Prostate gland (tissue), 2 donors: Measurements from ENCODE around the genes CCL19, FAM205A, PHF24 and MSMP.

DNA sequence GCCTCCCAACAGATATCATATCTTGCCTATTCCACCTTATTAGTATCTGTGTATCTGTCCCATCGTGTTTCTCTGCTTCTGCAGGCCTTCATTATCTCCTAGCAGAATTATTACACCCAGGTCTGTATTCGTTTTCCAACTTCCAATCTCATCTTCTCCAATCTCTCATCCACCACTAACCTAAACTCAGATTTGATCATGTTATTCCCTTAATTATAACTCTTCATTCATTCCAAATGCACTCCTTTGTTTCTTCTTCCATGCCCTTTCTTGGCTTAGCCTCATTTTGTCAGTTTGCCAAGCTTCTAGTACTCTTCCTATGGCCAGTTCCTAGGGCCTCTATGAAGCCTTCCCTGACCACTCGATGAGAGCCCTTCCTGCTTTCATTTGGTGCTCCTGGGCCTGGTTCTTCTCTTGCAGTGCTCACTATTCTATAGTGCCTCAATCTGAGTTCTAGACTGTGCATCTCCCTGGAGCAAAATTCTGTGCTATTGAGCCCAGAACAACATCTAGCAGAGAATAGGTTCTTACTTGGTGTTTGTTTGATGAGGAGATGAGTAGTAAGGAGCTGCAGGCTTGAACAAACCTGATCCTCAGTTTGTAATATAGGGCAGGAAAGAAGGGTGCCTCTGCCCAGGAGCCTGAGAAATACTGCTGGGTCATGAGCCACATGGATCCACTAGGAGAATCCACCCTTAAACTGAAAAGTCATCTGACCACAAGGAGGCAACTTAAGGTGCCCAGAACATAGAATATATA lies 5.7 kb downstream of the FAM219A start:
- PRO-cap = no peak
- RAMPAGE, long total RNA, 2 experiments = no peak in any of the 2 experiments

DNA sequence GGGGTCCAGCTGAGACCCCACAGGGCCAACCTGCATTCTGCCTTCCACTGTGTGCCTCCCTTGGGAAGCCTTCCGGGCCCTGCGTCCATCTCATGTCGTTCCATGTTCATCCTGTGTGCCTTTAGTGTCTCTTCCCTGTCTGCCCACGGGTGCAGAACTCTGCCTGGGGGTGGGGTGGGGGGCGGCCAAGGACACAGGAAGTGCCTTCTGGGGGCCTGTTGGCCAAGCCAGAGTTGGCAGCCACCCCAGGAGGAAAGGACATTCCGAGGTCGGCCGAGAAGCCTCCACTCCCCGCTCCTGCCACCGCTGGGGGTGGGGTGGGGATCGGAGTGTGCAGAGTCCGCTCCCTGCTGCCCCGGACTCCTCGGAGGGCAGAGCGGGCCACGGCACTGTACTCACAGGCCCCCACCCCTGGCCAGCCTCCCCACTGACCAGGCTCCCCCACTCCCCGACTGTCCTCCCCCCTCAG lies 30.0 kb downstream of the CNTFR start:
- PRO-cap = no peak
- RAMPAGE, long total RNA, 2 experiments = no peak in any of the 2 experiments

DNA sequence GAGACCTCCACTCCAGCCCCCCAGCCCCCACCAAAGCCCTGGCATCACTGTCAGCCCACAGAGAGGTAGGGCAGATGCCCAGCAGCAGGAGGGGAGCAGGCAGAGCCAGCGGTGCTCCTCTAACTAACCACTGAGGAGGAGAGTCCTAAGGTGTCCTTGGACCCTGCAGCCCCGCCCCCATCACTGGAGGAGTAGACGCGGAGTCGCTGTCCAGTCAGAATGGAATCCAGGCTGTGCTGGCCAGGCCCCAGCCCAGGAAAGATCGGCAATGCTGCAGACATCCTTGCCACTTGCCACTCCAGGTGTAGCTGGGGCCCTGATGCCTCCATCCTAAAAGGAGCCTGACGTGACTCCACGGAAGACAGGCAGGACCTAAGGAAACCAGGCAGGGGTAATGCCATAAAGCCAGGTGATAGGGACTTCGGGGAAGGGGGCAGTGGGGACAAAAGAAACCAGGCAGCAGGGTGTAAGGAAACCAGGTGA lies 12.5 kb downstream of the CNTFR start:
- PRO-cap = no peak
- RAMPAGE, long total RNA, 2 experiments = no peak in any of the 2 experiments

GRCh38 chr9:34588628-34589105 lies 857 bp downstream of the CNTFR start:
- PRO-cap = no peak
- RAMPAGE, long total RNA, 2 experiments = no peak in any of the 2 experiments

DNA sequence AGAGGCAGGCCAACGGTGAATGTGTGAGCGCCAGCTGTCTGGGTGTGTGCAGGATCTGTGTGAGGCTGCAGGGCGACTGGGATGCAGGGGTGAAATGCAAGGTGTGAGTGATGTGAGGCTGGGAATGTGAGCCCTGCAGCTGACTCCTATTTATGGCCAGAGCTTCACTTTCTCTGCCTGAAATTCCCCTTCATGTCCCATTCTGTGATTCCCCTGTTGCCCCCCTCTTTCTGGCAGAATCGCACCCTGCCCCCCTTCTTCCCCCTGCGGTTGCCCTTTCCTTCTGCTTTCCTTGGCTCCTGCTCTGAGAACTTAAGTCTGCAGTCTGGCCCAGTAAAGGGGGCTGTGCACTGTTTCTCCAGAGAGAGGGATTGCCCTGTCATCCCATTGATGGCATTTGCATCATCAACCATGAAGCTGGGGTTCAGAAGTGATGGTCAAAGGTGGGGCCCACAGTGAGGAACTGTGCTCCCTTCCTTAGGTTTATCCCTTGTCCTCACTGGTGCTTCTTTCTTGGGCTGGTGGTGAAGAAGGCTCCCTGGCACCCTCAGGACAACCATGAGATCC lies at the start of gene CCL19:
TSS of gene CCL19 (minus strand) at position 126 of the 567 bp plus-strand sequence.
- PRO-cap = no peak
- RAMPAGE, long total RNA, 2 experiments = no peak in any of the 2 experiments

GRCh38 chr9:34729167-34729738 lies at the start of gene FAM205A:
Gene FAM205A, minus strand, starts transcription at chr9:34729488.
- PRO-cap = no peak
- RAMPAGE, long total RNA, 2 experiments = start-site peak on the minus strand in 1 of 2 experiments, at chr9:34729468-34729502 at its widest, 6 reads per replicate

- PRO-cap = no peak
- RAMPAGE, long total RNA, 2 experiments = no peak in any of the 2 experiments
Observed at GRCh38 chr9:34957402-34958623, at the start of gene PHF24. Gene PHF24, plus strand, starts transcription at chr9:34958285.

DNA sequence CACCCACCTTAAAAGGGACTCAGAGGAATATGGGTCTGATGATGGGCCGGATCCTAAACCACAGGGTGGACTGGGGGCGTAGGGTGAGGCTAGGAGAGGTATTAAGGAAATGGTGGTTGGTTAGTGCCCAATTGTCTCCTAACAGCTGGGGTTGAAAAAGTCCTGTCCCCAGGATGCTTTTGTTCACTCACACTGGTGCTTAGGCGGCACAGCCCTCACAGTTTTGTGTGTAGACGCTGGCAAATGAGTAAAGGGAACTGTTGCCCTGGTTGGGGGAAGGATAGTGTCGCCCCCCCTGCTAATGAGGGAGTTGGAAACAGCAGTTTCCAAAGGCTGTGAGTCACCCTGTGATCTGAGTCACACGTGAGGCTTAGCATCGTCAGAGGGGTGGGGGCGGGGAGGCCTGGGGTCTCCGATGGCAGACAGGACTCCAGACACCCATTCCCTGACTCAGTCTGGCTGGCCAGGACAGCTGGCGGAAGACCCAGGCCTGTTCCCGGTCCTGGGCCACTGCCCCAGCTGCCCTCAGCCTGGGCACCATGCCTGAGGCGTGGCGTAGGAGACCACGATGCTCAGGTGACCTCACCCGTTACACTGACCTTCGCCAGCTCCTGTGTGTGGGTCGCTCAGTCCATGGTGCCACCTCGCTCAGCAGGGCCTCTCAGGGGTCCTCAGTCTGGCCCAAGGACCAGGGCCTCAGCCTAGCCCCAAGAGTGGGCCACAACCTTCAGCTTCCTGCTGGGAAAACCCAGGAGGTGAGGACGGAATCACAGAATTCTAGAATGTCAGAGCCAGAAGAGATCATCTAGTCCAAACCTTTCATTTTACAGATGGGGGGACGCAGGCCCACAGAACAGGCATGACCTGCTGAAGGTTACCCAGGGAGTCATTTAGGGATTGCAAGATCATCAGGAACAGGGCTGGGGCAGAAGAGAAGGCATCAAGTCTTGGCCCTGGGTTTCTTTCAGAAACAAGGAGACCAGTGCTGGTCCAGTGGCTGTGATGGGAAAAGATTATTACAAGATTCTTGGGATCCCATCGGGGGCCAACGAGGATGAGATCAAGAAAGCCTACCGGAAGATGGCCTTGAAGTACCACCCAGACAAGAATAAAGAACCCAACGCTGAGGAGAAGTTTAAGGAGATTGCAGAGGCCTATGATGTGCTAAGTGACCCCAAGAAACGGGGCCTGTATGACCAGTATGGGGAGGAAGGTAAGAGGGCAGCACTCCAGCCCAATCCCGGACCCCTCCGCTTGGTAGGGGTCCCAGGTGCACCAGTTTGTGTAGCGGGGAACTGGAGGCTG lies 3.1 kb downstream of the DNAJB5 start:
- PRO-cap = bidirectional peak, plus-strand start at position 390 of the sequence, minus-strand start at position 249 of the sequence
- RAMPAGE, long total RNA, 2 experiments = no peak in any of the 2 experiments

DNA sequence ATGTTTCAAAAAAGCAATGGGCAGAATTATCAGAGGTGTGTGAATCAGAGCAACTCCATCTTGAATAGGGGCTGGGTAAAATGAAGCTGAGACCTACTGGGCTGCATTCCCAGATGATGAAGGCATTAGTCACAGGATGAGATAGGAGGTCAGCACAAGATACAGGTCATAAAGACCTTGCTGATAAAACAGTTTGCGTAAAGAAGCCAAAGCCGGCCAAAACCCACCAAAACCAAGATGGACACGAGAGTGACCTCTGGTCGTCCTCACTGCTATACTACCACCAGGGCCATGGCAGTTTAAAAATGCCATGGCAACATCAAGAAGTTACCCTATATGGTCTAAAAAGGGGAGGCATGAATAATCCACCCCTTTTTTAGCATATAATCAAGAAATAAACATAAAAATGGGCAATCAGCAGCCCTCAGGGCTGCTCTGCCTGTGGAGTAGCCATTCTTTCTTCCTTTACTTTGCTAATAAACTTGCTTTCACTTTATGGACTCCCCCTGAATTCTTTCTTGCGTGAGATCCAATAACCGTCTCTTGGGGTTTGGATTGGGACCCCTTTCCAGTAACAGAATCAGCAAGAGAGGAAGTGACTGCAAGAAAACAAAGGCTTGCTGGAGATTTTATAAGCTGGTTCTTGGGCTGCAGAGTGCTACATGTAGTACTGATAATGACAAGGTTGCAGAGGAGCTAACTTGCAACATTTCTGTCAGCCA lies 15.7 kb upstream of the C9orf131 start:
- PRO-cap = no peak
- RAMPAGE, long total RNA, 2 experiments = no peak in any of the 2 experiments

DNA sequence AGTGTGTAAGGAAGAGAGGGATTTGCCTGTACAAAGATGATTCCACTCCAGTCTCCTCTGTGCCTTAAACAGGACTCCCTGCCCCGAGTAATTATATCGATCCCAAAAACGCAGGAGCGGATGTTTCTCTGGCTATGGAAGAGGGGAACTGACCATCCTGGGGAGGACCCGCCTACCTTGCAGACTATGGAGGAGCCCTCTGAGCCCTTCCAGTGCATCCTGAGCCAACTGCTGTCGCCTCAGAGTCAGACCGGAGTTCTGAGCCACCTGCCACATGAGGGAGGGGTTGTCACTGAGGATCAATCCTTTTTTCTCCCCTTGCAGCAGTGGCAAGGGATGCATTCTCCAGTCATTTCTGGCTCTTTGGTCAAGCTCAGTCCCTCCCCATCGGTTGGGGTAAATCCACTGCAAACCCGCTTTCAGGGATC lies 753 bp downstream of the FANCG start:
- PRO-cap = no peak
- RAMPAGE, long total RNA, 2 experiments = no peak in any of the 2 experiments

DNA sequence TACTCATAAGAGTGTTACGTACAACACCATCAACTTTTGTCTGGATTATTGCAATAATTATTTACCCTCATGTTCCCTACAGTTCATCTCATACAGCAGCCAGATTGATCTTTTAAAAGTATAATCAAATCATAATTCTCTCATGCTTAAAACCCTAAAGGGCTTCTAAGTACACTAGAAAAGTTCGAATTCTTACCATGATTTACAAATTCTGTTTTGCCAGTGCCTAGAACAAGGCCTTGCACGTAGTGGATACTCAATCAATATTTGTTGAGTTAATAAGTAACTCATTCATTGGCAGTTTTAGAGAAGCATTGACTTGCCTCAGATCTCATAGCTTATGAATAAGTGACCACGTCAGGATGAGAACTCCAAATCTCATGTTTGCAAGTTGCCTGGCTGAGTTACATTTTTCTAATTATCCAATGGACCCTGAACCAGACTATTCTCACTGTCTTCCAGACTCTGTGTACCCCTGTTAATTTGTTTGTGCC lies 96.1 kb downstream of the UNC13B start:
- PRO-cap = no peak
- RAMPAGE, long total RNA, 2 experiments = no peak in any of the 2 experiments

DNA sequence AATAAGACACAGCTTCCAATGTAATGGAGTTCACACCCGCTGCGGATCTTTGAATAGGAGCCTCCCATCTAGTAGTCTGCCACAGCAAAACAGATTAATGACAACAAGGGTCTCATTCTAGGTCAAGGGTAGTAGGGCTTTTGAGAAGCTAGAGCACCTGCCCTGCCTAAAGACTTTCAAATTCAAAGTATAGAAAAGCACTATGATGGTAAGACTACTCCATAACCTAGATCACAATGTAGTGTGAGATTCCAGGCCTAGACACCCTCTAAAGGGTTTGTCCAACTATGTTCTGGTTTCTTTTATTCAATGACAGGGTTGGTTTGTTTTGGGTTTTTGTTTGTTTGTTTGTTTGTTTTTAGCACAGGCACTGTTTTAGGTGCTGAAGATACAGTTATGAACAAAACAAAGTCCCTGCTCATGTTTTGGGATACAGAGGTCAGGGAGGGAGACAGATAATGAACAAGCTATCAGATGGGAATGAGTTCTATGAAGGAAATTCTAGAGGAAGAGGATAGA lies 145.3 kb upstream of the RUSC2 start:
- PRO-cap = no peak
- RAMPAGE, long total RNA, 2 experiments = no peak in any of the 2 experiments

DNA sequence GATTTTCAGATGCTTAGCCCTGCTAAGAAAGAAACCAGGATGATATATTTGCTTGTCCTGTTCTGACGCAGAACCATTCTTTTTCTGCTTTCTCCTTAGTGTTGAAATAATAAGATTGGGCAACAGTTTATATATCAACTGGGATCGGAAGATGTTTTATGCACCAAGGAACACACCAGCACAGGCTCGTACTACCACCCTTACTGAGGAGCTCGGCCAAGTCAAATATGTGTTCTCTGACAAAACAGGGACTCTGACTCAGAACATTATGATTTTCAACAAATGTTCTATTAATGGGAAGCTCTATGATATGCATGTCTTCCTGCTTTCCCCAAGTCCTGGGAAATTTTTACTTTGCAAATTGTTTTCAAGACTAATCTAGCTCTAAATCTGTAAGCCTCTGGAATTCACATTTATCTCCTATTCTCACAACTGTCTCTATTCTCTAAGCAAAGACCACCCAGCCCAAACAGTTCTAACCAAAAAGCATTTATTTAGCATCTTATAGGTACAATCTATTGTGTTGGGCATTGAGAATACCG lies 18.9 kb upstream of the RUSC2 start:
- PRO-cap = no peak
- RAMPAGE, long total RNA, 2 experiments = no peak in any of the 2 experiments

- PRO-cap = bidirectional peak, plus-strand start at chr9:35604420, minus-strand start at chr9:35604050; unidirectional peak, plus-strand start at chr9:35604731
- RAMPAGE, long total RNA, 2 experiments = start-site peak on the plus strand in 1 of 2 experiments, at chr9:35604105-35604749 at its widest, 28 reads per replicate
Observed at GRCh38 chr9:35604104-35604990, 715 bp upstream of the TESK1 start.

DNA sequence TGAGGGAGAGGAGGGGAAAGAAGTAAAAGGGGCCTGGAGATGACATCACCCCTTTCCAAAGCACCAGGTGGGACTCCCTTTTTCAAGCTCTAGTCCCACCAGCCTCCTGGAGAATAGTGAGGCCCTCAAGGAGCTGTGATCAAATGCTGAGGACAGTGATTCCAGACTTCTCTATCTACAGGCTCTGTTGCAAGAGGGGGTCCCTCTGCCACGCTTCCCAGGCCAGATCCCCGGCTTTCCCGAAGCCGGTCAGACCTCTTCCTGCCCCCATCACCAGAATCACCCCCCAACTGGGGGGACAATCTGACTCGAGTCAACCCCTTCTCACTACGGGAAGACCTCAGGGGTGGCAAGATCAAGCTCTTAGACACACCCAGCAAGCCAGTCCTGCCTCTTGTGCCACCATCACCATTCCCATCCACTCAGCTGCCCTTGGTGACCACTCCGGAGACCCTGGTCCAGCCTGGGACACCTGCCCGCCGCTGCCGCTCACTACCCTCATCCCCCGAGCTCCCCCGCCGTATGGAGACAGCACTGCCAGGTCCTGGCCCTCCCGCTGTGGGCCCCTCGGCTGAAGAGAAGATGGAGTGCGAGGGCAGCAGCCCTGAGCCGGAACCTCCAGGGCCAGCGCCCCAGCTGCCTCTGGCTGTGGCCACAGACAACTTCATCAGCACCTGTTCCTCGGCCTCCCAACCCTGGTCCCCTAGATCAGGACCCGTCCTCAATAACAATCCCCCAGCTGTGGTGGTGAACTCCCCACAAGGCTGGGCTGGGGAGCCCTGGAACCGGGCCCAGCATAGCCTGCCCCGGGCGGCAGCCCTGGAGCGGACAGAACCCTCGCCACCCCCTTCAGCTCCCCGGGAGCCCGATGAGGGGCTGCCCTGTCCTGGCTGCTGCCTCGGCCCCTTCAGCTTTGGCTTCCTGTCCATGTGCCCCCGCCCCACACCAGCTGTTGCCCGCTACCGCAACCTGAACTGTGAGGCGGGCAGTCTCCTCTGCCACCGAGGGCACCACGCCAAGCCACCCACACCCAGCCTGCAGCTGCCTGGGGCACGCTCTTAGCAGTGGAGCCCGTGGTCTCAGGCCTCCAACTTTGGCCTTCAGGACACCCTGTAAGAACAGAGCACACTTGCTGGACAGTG lies 4.0 kb downstream of the TESK1 start:
- PRO-cap = no peak
- RAMPAGE, long total RNA, 2 experiments = no peak in any of the 2 experiments

DNA sequence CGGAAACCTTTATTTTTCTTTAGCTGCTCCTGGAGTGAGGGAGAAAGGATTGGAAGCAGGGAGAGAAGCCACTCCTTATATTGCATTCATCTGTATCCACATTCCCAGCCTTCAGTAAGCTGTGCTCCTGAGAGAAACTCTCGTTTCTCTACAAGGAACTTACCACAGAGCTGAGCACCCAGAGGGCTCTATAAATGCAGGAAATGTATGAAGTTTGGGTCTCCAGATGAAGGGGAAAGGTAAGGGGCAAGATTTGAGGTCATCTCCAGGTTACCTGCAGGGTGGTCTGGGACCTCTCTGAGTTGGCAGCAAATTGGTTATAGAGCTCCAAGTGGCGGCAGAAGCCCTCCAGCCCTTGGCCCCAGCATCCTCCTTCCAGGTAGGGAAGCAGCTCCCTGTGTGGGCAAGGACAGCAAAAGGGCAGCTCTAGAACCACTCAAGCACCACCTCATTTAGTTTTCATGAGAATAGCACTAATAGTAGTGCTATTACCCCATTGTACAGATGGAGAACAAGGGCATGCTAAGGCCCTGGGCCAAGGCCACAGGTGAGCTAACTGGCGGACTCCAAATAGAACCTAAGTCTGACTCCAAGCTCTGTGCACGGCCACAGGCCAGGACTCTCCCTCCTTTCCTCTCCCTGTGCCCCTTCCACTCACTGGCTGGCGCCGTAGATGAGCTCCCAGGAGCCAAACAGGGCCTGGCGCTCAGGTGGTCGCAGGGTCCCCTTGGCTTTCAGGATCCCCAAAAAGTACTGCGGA lies 717 bp downstream of the ARHGEF39 start:
- PRO-cap = no peak
- RAMPAGE, long total RNA, 2 experiments = no peak in any of the 2 experiments

DNA sequence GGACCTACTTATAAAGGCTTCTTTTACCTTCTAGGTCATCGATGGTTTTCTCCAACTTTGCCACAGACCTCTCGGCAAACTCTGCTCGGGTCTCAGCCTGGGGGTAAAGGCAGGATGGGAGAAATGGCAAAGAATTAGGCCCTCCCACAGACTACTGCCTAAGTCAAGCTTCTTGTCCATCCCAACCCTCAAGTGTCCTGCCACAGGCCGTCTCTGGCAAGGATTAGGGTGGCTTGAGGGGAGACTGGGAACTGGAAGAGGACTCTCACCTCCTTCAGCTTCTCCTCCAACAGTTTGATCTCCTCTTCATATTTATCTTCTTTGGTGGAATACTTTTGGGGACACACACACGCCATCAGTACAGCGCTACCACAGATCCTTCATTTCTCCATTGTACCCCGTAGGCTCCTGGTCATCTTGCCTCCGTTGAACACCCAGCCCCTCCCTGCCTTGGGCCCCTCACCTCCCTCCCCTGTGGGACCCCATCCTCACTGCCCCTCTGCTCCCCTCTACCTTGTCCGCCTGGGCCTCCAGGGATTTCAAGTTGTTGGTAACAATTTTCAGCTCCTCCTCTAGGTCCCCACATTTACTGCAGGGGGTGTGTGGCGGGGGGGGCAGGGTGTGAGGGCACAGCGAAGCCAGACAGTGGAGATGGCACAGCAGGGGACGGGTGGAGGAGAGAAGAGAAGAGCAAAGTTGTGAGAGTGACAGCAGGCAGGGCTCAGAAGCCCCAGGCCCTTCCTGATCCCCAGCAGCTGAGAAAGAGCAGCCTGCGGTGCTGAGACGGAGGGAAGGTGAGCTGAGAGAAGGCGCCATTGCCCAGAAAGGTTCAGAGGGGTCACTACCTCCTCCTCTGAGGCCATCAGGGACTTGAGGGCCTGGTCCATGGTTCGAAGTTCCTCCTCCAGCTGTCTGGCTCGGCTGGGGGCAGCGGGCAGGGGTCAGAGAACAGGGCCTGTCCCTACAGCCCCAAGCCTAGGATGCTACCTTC lies 5.2 kb downstream of the TPM2 start:
- PRO-cap = no peak
- RAMPAGE, long total RNA, 2 experiments = no peak in any of the 2 experiments

DNA sequence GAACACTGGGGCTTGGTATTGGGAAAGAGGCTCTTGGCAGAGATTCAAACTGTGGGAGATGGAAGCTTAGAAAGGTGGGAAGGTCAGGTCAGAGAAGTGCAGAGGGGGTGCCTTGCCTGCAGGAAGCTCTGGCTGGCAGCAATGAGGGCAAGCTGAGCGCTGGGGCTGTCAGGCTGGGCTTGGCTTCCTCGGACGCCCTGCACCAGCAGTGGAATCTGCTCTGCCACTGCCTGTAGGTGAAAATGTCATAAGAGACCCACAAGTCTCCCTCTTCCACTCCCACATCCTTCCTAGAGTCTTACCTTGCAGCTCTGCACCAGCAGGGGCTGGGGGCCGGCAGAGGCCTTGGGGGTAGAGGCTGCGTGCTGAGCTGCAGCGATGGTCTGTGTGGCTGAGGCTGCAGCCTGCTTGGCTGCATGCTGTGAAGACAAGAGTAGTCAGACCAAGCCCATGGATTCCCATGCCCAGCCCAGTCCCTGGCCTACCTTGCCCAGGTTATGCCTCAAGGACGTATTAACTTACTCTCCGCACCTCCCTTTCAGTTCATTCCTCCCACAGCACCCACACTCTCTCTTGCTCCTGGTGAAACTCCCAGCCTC lies 17.4 kb downstream of the TLN1 start:
- PRO-cap = no peak
- RAMPAGE, long total RNA, 2 experiments = no peak in any of the 2 experiments

DNA sequence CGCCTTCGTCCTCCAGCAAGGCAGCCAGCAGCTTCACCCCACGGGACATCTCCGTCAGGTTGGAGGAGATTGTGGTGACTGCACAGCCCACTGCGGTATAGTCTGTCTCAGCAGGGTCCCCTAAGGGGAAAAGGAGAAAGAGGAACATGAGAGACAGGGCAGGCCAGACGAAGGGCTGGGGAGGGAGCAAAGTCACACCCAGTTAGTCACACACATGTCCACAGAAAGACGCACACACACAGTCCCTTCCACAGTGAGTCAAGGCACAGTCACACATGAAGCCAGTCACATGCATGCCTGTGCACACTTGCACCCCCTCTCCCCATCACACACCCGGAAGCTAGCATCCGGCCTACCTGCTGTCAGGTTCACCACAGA lies 12.8 kb downstream of the TLN1 start:
- PRO-cap = no peak
- RAMPAGE, long total RNA, 2 experiments = no peak in any of the 2 experiments

GRCh38 chr9:35754114-35754720 lies at the start of gene MSMP:
Gene MSMP, minus strand, starts transcription at chr9:35754276.
- PRO-cap = no peak
- RAMPAGE, long total RNA, 2 experiments = no peak in any of the 2 experiments